NCI-H460 (cell line): ENCODE measurements around the gene GPER1.

DNA sequence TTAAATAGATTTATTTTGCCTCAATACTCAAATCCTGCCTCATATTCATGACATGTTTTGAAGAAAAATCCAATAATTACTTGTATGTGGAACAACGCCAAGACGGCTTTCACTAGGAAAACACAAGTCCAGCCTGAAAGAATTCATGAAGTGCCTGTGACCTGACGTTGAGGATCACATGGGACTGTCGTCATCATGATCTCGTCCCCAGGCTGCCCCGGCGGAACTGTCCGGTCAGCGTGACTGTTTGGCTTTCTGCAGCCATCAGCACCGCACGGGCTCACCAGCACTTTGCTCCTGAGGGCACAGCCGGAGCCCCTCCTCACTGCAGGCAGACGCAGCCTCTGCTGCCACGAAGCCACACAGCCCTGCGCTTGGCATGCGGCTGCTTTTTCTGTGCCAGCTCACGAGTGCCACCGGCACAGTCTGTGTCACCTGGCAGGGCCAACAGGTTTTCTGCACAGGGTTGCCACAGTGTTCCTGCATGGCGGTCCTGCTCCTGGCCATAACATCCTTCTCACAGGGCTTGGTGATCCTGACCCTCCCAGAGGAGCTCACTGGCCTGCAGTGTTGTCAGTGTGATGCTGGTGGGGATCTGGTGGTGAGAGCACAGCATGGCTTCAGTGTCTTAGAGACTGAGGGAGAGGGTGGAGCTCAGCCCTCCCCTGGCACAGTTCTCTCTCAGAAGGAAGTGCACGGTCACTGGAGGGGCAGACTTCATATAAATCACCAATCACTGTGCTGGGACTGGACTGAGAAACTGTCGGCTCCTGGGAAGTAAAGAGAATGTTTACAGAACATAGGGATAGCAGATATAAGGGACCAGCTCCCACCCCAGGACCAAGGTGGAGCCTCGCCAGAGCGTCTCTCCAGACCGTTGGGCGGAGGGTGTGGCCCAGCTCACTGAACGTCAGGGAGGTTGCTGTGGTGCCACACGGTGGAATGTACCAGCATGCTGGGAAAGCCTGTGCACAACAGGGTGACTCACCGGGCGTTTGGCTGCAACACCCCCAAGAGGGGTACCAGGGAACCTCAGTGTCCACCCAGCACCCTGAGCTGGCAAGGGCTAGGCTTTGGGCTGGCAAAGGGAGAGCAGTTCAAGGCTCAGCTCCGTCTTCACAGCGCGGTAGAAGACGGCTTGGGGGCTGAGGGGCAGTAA is 9.1 kb upstream of the GET4 start:
RAMPAGE:
- cytosol, long total RNA = start-site peak on the minus strand centred at position 623 of the sequence, 47 bp wide, 15 and 22 reads in 2 replicates
- long total RNA = no peak
- nucleus, long total RNA = no peak

RAMPAGE:
- cytosol, long total RNA = no peak
- long total RNA = no peak
- nucleus, long total RNA = no peak
Measured at GRCh38 chr7:923261-923778, 31.2 kb downstream of the ADAP1 start.

RAMPAGE:
- cytosol, long total RNA = no peak
- long total RNA = no peak
- nucleus, long total RNA = no peak
Measured at GRCh38 chr7:928422-929105, 25.9 kb downstream of the ADAP1 start.

DNA sequence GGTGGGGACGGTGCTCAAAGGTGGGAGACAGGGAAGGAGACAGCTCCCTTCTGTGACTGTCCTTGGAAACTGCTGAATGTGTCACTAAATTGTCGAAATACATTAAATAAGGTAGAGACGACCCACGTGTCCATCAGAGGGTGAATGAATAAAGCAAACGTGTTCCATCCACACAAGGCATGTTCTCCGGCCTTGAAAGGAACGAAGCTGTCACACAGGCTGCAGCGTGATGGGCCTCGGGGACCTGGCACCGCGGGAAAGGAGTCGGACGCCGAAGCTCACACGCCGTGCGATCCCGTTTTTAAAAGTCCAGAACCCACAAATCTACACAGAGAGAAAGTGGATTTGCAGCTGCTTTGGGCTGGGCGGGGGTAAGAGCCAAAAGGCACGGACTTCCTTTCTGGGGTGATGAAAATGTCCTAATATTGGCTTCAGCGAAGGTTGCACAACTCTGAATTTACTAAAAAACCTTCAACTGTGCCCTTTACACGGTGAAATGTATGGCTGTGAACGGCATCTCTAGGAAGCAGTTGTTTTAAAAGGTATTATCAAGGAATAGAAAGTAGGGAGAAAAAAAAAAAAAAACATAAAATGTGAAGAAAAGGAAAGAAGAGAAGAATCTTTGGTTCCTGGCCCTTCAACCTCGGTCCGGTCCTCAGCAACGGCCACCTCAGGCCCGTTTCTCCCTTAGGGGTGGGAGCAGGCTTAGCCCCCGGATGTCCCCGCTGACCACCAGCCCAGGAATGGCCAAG is 23.1 kb downstream of the ADAP1 start:
RAMPAGE:
- cytosol, long total RNA = no peak
- long total RNA = no peak
- nucleus, long total RNA = no peak

GRCh38 chr7:1025802-1026746 is 18.3 kb upstream of the GPR146 start:
RAMPAGE:
- cytosol, long total RNA = no peak
- long total RNA = no peak
- nucleus, long total RNA = no peak

DNA sequence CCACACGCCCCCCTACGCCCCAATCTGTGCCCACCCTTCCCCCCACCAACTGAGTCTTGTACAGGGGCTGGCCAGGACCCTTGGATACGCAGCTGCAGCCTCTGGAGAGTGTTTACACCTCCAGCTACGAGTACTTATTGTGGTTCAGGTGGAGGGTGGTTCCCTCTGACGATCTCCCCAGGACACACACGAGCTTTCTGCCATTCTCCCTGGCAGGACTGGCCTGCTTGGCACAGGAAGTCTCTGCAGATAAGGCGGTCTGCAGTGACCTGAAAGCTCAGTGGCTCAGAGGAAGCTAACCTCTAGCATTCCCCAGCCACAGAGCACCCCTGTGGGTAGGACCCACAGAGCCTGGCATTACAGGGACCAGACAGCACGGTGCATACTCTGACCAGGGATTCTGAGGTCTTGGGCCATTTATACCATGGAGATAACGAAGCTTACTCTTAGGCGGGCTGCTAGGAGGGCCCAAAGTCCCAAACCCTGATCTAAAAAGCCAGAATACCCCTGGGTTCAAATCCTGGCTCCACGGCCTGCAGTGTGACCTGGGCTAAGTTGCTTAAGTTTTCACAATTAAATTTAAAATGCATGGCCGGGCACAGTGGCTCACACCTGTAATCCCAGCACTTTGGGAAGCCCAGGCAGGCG is 1.8 kb upstream of the GPR146 start:
RAMPAGE:
- cytosol, long total RNA = no peak
- long total RNA = no peak
- nucleus, long total RNA = no peak

RAMPAGE:
- cytosol, long total RNA = no peak
- long total RNA = no peak
- nucleus, long total RNA = no peak
Measured at GRCh38 chr7:1051171-1051830, 7.0 kb downstream of the GPR146 start.

DNA sequence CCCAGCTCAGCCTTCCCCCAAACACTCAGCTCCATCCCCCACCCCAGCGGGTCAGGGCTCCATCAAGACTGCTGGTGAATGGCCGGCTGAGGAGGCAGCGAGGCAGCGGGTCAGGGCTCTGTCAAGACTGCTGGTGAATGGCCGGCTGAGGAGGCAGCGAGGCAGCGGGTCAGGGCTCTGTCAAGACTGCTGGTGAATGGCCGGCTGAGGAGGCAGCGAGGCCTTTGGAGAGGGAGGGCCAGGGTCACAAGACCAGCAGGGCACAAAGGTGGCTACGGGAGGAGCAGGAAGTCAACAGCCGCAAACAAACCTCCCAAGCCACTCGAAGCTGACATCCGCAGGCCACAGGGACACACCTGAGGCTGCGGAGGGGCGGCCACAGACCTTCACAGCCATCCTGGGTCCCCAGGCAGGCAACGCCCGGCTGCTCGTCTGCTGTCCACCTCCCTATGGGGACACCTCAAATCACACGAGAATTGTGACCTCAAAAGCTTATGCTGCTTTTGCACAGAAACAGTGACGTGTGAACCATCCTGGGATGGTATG is 9.0 kb upstream of the GPER1 start:
RAMPAGE:
- cytosol, long total RNA = no peak
- long total RNA = no peak
- nucleus, long total RNA = no peak

GRCh38 chr7:1087477-1088294 is at the start of gene GPER1:
GPER1 (plus strand) TSS chr7:1088113.
RAMPAGE:
- cytosol, long total RNA = no peak
- long total RNA = no peak
- nucleus, long total RNA = no peak

DNA sequence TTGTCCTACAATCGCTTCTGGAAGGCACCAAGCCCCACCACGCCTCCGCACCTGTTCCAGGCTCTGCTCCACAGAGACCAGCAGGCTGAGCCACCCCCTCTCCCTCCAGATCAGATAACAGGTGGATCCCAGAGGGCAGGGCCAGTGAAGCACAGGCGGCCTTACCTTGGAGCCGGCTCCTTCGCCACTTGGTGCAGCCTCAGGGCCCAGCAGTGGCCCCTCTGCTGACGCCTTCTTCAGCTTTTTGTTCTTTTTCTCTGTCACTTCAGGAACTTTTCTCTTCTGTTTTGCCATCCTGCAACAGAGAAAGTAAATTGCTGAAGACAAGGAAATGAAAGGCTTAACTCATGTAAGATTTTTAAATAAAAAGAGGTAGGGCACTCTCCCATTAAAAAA is 11.0 kb downstream of the C7orf50 start:
RAMPAGE:
- cytosol, long total RNA = no peak
- long total RNA = no peak
- nucleus, long total RNA = no peak

RAMPAGE:
- cytosol, long total RNA = no peak
- long total RNA = no peak
- nucleus, long total RNA = no peak
Measured at GRCh38 chr7:1158115-1158577, 1.9 kb downstream of the ZFAND2A start.

RAMPAGE:
- cytosol, long total RNA = no peak
- long total RNA = no peak
- nucleus, long total RNA = no peak
Measured at GRCh38 chr7:1192180-1192843, 32.3 kb upstream of the ZFAND2A start.

GRCh38 chr7:1431833-1432658 is 27.2 kb downstream of the MICALL2 start:
RAMPAGE:
- cytosol, long total RNA = no peak
- long total RNA = no peak
- nucleus, long total RNA = no peak

DNA sequence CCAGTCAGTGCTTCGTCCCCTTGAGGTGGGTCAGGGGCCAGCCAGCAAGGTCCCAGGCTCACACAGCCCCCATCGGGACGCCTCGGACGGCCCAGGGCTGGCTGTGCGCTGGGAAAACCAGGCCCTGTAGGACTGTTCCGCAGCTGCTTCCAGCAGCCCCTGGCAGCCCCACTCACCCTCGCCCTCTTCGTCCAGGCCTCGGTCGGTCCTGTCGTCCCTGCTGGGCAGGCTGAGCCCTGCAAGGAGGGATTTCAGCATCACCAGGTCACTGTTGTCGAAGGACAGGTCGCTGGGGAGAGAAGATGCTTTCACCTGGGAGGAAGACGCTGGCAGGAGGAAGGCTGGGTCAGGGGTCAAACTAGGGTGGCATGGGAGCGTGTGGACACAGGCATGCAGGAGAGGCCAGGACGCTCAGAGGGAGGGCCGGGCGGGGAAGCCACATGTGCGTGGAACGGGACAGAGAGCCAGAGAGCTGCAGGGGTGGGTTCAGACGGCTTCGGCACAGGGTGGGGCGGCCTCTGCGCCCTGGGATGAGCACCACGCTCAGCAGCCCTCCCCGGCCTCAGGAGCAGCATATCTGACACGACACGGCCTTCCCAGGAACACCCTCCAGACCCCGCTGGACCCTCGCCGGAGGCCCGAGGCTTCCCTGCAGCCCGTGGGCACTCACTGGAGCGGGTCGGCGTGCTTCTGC is 13.8 kb upstream of the MICALL2 start:
RAMPAGE:
- cytosol, long total RNA = no peak
- long total RNA = no peak
- nucleus, long total RNA = no peak

RAMPAGE:
- cytosol, long total RNA = no peak
- long total RNA = no peak
- nucleus, long total RNA = no peak
Measured at GRCh38 chr7:1506108-1506514, 1.9 kb upstream of the INTS1 start.

RAMPAGE:
- cytosol, long total RNA = no peak
- long total RNA = no peak
- nucleus, long total RNA = no peak
Measured at GRCh38 chr7:1533651-1534310, 3.3 kb downstream of the MAFK start.

DNA sequence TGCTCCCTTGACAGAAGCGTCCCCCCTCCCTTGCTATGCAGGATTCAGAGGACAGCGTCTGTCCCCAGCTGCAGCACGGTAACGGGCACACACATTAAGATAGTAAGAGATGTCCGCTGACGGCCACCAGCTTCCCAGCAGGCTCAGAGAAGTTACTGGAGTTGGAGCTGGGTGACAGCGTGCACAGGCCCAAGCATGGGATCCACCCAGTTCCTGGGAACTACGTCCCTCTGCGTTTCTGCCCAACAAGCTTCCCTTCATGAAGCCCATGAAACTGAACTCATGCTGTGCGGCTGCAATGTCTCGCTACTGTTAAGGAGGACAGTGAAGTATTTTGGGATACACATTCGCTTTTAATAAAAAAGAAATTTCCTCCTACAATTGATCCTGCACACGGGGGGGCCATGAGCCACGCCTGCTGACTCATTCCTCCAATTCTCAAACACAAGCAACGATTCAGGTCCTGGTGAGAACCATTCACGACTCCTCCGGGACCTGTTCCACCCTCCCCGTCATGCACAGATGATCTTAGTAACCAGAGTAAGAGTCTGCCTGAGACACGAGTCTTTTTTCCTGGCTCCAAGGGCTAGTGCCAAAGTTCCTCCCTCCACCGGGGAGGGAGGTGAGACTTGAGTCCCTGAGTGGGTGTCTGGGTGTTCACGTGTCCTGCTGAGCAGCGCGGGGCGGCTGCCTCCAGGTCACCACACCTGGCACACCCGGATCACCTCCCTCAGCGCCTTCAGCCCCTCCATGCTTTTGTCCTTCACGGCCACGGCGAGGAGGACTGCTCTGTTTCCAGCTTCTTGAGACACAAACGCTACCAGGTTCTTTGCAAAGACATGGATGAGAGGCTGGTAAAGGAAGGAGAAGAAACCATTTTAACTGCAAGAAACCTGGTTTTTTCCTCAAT is 2.6 kb downstream of the PSMG3 start:
RAMPAGE:
- cytosol, long total RNA = no peak
- long total RNA = no peak
- nucleus, long total RNA = no peak

DNA sequence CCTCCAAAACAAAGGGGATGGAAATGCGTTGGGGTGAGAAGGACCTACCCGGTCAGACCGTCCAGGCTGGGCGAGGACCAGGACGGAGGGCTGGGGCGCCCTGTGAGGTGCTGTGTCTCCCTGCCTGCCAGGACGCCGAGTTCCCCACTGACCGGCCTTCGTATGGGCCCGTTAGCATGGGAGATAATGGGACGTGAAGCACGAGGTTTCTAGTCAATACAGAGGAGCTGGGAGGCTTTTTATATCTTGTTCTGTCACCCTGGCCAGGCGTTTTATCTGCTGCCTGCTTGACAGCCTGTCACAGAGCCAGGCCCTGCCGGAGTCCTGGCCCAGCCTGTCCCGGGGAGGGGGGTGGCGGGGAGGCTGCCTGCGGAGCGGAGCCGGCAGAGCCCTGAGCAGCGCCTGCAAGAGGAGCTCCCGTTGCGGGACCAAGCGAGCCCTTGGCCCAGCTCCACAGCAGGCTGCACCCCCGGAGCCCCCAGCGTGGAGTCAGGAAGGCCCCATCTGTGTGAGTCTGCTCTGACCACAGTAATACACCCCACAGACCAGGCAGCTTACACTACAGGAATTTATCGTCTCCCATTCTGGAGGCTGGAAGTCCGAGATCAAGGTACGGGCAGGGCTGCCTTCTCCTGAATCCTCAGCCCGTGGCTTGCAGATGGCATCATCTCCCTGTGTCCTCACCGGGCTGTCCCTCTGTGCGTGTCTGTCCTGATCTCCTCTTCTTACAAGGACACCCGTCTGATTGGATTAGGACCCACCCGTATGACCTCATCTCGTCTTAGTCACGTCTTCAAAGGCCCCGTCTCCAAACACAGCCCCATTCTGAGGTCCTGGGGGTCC is 21.7 kb upstream of the ELFN1 start:
RAMPAGE:
- cytosol, long total RNA = no peak
- long total RNA = no peak
- nucleus, long total RNA = no peak

DNA sequence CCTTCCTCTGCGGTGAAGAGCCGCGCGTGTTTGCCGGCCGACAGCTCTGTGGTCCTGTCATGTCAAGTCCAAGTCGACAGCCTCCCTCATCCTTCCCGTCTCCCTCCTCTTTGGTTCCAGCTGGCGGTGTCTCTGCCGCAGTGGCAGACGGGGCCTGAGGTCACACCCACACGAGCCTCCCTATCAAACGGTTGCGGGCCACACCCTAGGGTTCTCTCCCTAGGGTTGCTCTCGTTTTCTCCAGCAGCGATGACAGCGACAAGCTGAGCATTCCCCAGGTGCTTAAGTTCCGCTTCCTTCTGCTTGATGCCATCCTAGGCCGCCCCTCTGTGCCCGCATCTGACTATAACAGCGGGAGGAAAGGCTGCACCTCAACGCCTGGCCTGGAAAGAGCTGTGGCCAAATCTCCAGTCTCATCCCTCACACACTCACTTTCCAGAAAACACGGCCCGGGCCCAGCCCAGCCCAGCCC is 185.0 kb downstream of the ELFN1 start:
RAMPAGE:
- cytosol, long total RNA = no peak
- long total RNA = no peak
- nucleus, long total RNA = no peak

RAMPAGE:
- cytosol, long total RNA = no peak
- long total RNA = no peak
- nucleus, long total RNA = no peak
Measured at GRCh38 chr7:1872482-1873228, 202.6 kb downstream of the ELFN1 start.